Measurements from ENCODE around the genes B3GNT4, CLIP1, ZCCHC8 and HCAR3.

GRCh38 chr12:121809336-121810131 is 5.7 kb downstream of the SETD1B start:
- PRO-cap = no peak

DNA sequence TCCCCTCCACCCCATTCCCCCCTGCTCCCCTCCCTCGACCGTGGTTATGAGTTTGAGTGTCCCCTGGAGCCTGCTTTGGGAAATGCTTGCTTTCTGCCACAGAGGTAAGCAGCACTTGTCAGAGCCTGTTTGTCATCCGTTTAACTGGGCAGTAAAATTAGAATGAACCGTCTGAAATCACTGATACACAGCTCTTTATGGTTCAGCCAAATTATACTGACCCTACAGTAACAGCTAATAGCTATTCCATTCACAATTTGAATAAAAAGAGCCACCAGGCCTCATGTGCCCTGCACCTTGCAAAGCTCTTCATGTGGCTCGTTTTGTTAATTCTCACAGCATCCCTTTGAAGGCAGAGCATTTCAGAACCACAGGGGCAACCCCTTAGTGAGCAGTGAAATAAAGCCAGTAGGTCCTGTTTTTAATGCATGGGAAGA is 12.5 kb downstream of the SETD1B start:
- PRO-cap = no peak

DNA sequence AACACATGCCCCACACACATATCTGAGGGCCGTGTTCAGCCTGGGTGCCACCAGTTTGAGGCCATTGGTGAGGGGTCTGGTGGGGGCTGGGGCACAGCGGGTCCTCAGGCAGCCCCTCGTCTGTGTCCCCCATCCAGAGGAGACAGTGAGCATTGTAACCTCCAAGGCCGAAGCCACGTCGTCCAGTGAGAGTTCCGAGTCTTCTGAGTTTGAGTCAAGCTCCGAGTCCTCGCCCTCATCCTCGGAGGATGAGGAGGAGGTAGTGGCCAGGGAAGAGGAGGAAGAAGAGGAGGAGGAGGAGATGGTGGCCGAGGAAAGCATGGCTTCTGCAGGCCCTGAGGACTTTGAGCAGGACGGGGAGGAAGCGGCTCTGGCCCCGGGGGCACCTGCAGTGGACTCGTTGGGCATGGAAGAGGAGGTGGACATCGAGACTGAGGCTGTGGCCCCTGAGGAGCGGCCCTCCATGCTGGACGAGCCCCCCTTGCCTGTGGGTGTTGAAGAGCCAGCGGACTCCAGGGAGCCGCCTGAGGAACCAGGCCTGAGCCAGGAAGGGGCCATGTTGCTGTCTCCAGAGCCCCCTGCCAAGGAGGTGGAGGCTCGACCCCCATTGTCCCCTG is 15.6 kb downstream of the SETD1B start:
- PRO-cap = no peak

DNA sequence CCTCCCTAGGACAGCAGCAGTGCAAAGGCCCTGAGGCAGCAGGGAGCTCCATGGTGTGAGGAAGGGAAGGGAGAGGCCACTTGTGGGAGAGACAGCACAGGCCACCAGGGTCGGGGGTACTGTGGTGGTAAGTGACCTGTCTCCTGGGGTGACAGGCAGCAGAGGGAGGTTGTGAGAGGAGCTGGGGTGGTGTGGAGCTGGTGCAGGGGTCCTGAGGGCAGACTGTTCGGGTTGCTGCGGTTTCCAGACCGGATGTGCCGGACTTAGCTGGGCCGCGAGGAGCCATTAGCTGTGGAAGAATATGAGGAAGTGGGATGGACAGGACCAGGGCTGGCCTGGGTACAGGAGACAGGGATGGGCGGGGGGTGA is 22.6 kb downstream of the SETD1B start:
- PRO-cap = no peak

GRCh38 chr12:121826990-121828300 is 23.6 kb downstream of the SETD1B start:
- PRO-cap = no peak

GRCh38 chr12:121980212-121981182 is 41.2 kb upstream of the BCL7A start:
- PRO-cap = no peak

DNA sequence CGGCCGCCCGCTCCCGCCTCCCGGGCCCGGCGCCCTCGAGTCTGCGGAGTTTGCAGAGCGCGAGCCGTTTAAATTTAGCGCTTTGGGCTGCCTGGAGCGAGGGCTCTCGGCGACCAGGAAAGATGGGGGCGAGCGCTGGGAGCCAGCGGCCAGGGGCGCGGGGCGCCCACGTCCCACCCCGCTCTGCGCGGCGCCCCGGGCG is 922 bp downstream of the BCL7A start:
- PRO-cap = no peak

GRCh38 chr12:122072057-122072887 is 6.3 kb upstream of the MLXIP start:
- PRO-cap = no peak

GRCh38 chr12:122079529-122080392 is 1.2 kb downstream of the MLXIP start:
- PRO-cap = bidirectional peak, plus-strand start at chr12:122079753, minus-strand start at chr12:122079610; unidirectional peak, minus-strand start at chr12:122080247

DNA sequence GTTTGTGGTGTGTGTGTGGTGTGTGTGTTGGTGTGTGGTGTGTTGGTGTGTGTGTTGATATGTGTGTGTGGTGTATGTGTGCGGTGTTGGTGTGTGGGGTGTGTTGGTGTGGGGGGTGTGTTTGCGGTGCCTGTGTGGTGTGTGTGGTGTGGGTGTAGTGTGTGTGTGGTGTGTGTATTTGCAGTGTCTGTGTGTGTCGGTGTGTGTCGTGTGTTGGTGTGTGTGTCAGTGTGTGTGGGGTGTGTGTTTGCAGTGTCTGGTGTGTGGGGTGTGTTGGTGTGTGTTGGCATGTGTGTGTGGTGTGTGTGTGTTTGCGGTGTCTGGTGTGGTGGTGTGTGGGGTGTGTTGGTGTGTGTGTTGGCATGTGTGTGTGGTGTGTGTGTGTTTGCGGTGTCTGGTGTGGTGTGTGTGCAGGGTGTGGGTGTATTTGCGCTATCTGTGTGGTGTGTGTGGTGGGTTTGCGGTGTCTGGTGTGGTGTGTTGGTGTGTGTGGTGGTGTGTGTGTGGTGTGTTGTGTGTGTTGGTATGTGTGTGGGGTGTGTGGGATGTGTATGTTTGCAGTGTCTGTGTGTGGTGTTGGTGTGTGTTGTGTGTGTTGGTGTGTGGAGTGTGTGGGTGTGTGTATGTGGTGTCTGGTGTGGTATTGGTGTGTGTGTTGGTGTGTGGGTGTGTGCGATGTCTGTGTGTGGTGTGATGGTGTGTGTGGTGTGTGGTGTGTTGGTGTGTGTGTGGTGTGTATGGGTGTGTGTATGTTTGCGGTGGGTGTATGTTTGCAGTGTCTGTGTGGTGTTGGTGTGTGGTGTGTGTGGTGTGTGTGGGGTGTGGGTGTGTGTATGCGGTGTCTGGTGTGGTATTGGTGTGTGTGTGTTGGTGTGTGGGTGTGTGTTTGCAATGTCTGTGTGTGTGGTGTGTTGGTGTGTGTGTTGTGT is 15.3 kb downstream of the MLXIP start:
- PRO-cap = no peak

- PRO-cap = no peak
These were observed 2.7 kb downstream of the LRRC43 start for GRCh38 chr12:122185614-122185979.

- PRO-cap = bidirectional peak, plus-strand start at chr12:122203489, minus-strand start at chr12:122203401
These were observed at the start of gene B3GNT4 for GRCh38 chr12:122203094-122204076. Gene B3GNT4, plus strand, starts transcription at chr12:122203709.

DNA sequence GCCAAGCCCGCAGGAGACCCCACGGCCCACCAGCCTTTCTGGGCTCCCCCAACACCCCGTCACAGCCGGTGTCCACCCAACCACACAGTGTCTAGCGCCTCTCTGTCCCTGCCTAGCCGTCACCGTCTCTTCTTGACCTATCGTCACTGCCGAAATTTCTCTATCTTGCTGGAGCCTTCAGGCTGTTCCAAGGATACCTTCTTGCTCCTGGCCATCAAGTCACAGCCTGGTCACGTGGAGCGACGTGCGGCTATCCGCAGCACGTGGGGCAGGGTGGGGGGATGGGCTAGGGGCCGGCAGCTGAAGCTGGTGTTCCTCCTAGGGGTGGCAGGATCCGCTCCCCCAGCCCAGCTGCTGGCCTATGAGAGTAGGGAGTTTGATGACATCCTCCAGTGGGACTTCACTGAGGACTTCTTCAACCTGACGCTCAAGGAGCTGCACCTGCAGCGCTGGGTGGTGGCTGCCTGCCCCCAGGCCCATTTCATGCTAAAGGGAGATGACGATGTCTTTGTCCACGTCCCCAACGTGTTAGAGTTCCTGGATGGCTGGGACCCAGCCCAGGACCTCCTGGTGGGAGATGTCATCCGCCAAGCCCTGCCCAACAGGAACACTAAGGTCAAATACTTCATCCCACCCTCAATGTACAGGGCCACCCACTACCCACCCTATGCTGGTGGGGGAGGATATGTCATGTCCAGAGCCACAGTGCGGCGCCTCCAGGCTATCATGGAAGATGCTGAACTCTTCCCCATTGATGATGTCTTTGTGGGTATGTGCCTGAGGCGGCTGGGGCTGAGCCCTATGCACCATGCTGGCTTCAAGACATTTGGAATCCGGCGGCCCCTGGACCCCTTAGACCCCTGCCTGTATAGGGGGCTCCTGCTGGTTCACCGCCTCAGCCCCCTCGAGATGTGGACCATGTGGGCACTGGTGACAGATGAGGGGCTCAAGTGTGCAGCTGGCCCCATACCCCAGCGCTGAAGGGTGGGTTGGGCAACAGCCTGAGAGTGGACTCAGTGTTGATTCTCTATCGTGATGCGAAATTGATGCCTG is 3.2 kb downstream of the B3GNT4 start:
- PRO-cap = no peak

GRCh38 chr12:122224377-122224762 is 1.5 kb downstream of the DIABLO start:
- PRO-cap = no peak

DNA sequence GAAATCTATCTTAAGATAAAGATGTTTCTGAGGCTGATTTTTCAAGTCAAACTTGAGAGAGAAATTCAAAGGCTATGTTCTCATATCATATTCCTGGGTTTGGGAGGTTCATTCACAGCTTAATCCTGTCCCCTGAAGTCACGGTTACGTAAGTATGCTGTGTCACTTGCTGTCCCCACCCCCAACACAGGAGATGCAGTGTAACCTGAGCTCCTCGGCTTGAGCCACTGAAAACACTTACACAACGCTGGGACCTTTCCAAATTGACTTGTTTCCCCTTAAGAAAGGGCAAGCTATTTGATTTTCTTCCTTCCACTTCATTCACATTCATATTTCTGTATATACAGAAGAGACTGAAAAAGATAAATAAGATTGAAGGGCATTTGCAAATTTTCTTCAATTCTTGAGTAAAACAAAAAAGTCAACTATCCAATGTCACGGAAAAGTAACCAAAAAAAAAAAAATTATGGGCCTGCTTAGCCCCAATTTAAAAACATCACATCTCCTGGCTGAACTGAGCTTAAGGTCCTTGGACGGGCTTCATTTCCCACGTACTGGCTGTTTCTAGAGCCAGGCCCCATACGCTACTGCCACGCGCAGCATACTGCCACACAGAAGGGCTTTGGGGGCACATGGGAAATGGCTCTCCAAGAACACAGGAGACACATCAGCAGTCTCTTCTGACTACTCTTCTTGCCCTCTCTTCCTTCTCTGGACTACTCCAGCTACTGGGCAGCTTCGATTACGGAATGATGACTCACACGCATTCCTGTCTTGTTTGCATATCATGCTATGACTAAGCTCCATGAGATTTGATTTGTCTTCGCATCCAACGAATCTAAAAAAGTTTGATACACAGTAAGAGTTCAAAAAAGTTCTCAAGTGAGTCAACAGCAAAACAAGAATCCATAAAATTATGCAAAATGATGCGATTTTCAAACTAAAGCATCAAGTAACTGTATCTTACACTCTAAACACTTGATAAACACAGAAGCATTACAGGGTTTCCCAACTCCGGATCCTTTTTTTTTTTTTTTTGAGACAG is 22.3 kb downstream of the CLIP1 start:
- PRO-cap = unidirectional peak, minus-strand start at position 713 of the sequence

- PRO-cap = bidirectional peak, plus-strand start at chr12:122422722, minus-strand start at chr12:122422607; bidirectional peak, plus-strand start at chr12:122423106, minus-strand start at chr12:122422949
These were observed at the start of gene CLIP1 for GRCh38 chr12:122422348-122423203. Gene CLIP1, minus strand, starts transcription at chr12:122422669.

DNA sequence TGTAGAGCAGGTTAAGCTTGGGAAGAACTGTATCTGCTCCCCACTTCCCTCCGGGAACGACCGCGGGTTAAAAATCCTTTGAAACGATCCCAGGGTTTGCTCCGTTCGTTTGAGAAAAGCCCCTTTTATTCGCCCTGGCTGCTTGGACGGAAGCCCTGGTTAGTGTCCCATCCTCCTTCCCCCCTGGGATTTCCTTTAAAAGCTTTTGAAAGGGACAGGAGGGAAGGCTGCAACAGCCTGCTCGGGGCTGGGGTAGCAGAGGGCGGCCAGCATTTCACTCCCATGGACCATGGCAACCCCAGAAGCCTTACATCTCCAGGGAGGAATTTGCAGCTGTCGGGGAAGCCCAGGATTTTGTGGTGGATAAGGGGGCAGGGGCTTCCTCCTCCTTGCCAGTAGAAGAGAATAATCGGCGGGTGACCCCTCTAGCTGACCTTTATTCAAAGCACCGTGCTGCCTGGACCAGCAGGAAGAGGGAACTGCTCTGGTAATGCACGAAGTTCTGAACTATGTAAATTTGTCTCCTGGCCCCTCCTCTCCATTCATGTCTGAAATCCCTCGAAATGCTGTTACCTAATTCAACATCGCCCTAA is 831 bp upstream of the CLIP1 start:
- PRO-cap = bidirectional peak, plus-strand start outside the sequence, minus-strand start at position 481 of the sequence

- PRO-cap = no peak
These were observed 11.5 kb downstream of the ZCCHC8 start for GRCh38 chr12:122489120-122489783.

DNA sequence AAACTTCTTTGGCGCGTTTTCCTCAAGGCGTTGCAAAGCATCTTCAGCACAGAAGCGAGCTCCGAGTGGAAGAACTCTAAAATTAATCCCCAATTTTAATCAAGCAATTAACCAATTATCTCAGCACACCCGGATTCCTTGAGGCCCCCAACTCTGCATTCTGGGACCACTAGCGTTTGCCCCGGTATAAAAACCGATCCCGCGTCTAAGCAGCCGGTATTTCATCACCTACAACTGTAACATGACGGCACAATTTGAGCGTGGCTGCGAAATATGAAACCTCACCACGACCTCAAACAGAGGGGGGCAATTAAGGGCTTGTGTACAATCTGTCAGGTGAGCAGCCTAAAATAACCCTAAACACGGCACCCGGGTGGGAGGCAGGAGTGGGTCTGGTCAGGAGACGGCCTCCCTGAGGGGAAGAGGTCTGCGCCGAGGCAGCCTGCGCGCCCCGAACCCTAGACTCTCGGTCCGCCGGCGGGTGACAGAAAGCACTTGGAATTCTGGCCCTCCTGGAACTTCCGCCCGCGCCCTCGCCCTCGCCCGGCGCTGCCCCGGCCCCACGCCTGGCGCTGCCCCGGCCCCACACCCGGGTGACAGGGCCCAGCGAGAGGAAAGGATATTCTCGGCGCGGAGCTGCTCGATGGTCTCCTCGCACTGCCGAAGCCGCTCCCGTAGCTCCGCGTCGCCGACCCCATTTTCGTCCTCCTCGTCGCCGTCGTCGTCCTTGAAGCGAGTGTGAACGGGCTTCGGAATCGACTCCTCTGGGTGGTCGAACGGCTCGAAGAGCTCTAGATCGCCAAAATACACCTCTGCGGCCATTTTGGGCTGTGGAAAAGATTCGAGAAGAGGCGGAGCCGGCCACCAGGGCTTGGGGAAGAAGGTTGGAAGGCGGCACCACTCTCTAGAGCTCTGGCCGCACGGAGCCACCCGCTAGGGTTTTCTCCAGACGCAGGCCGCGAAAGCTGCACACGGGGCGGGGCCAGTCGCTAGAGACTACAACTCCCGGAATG is at the start of gene ZCCHC8:
TSS of gene ZCCHC8 (minus strand) at position 914 of the 1,013 bp plus-strand sequence.
- PRO-cap = bidirectional peak, plus-strand start at position 586 of the sequence, minus-strand start at position 468 of the sequence; bidirectional peak, plus-strand start outside the sequence, minus-strand start at position 914 of the sequence

DNA sequence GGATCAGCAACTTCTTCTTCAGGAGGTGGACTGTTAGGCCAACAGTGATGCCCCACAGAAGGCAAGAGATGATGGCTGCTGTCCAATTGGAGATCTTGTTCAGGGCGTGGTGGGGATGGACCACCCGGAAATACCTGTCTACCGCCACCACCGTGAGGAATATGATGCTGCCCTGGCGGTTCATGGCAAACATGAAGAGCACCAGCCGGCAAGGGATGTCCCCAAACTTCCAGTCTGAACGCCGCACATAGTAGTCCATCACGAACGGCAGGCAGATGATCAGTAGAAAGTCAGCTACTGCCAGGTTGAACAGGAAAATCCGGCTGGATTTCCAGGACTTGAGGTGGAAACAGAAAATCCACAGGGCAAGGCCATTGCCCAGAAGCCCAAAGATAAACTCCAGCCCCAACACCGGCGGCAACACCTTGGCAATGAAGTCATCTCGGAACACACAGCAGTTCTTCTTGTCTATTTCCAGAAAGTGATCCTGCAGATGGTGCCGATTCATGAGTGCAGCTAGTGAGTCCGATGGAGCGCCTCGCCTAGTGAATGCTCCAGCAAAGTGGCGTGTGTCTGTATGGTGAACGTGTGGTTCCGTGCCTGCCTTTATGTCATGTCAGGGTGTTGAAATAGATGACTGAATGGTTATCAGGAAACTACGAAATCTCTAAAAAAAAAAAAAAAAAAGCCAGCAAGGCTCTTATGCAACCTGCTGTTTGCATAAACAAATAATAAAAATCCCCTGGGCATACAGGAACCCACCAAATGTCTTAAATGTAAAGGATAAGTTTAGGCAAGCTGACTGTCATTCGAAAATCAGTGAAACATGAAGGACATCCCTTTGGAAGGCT is at the start of gene HCAR3:
TSS of gene HCAR3 (minus strand) at position 582 of the 851 bp plus-strand sequence.
- PRO-cap = no peak